Measurements from ENCODE around the genes BLACAT1, MFSD4A and CTSE.

- PRO-cap: no peak
Observed at GRCh38 chr1:205455778-205456732, at the start of gene BLACAT1. BLACAT1 (minus strand) TSS chr1:205456045.

DNA sequence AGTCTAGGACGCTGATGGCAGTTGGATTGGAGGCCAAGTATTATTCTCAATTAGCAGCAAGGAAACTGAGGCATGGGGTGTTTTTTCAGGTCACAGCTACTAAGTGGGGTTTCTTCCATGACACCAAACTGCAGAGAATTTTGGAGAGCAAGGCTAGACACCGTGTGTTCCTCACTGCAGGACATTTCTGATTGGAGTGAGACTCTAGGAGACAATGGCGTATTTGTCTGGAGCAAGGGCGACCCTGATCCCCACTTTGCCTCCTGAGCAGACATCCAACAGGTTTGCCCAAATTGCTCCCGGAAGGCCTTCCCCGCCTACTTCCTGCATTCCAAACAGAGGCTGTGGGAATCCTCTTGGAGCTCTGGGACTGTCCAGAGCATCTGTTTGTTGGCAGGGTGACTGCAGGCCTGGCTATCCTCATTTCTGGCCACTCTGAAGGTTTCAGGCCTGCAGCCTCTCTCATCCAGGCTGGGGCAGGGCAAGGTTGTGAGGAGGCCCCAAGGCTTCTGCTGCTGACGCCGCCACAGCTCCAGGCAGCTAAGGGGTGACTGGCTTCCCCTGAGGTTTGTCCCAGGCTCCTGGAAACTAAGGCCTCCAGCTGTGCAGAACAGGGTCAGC lies 11.2 kb downstream of the CDK18 start:
- PRO-cap: no peak

DNA sequence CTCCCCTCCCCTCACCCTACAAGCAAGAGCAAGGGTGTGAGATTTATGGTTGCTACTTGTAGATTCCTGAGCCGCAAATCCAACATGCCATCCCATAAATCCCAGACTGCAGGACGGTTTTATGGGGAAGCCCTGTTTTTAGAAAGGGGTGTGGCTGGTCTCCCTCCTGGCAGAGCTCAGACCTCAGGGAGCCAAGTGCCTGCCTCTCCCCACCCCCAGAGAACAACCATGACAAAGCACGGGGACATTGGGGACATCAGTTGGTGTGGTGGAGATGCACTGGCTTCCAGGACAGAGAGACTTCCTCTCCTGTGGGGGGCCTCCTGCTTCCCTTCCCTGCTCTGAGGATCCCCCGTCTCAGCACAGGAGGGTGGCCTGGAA lies 15.3 kb downstream of the CDK18 start:
- PRO-cap: no peak

DNA sequence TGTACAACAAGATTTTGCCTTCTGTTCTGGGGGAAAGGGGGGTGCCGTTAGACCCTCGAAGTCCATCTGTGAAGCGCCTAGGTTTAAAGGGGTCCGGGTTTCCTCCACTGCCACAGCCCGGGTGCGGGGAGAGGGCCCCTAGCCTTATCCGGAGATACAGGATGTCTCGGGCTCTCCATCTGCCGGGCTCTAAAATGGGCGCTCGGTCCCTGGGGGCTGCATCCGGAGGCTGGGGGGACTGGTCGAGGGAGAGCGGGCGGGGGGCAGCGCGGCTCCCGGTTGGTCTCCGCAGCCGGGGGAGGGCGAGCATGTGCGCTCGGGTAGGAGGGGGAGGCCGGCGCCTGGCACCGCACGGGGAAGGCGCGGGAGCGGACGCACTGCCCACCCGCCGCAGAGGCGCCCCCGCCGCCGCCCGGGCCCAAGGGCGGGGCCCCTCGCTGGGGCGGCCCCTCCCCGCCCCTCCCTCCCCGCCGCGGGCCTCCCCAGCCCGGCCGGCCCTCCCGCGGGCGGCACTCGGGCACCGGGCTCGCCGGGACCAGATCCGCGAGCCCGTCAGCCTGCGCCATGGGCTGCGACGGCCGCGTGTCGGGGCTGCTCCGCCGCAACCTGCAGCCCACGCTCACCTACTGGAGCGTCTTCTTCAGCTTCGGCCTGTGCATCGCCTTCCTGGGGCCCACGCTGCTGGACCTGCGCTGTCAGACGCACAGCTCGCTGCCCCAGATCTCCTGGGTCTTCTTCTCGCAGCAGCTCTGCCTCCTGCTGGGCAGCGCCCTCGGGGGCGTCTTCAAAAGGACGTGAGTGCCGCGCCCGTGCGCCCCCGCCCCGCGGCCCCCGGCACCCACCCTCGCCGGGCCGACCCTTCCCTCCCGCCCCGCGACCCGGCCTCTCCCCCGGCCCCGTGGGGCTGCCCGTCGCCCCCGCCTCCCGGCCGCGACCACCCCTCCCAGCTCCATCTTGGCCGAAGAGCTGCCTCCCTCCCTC lies at the start of gene MFSD4A:
MFSD4A (plus strand) TSS at position 509 of the 981 bp plus-strand sequence.
- PRO-cap: no peak

GRCh38 chr1:205582789-205583371 lies 14.1 kb downstream of the MFSD4A start:
- PRO-cap: no peak

GRCh38 chr1:205633288-205633930 lies 1.6 kb upstream of the ELK4 start:
- PRO-cap: no peak

GRCh38 chr1:205668223-205668656 lies 12.1 kb downstream of the SLC45A3 start:
- PRO-cap: no peak

- PRO-cap: no peak
Observed at GRCh38 chr1:205713164-205714191, 33.2 kb upstream of the SLC45A3 start.

- PRO-cap: no peak
Observed at GRCh38 chr1:205783763-205784563, 8.7 kb upstream of the RAB29 start.

DNA sequence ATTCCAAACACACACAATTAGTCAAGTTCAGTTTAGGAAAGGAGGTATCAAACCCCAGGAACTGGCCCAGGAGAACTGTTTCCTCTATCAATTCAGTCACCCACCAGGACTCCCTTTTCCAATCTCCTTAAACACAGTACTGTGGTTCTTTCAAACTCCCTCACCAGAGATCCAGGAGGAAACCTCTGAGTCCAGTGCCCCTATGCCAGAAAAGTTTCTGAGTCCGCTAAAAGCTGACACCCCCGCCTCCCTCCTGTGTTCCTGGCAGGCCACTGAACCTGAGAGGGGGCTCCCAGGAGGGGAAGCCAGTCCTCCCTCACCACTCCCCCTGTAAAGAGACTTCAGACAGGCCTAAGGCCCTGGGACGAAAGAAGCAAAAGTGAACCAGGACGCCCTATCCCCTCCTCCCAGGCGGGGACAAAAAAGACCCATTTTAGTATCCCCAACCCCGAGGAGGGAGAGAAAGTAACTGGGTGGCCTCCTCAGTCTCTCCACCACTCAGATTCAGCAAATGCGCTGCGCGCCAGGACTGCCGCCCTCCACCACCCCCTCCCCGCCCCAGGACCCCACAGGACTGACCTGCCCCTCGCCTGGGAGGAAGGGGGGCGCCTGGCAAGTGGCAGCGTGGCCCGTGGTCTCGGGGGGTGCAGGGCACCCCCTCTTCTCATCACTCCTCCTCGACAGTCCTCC lies 624 bp downstream of the SLC41A1 start:
- PRO-cap: no peak

GRCh38 chr1:205934477-205935230 lies 8.6 kb downstream of the SLC26A9 start:
- PRO-cap: no peak

DNA sequence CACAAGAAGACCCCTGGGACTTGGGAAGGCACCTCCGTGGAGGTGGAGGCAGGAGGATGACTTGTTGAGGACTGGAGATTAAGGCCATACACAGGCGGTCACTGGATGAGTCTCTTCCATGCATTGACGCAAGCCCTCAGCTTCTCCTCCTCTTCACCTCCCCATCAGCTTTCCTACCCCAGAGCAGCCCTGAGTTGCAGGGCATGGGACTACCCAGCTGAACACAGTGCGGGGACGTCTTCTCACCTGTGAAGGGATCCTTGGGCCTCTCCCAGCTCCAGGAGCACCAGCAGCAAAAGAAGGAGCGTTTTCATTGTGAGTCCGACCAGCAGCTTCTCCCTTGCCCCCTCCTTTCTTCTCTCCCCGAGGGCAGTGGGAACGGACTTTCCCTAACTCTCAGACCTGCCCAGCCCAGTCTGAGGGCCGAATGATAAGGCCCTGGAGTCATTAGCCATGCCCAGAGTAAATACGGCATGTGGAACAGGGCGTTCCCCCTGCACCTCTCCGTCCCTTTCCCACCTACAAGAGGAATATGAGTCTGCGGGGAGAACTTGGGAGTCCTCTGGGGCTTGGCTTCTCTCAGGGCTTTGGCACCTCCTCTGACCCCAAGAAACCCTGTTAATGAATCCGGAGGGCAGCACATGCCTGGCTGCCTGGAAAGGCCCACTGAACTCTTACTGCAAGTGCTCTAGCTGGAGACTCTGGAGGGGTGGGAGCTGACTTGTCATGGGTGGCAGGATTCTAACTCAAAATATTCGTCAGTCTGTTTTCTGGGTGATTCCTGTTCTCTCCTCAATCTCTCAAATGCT lies at the start of gene CTSE:
CTSE (minus strand) TSS at position 418 of the 809 bp plus-strand sequence.
- PRO-cap: no peak

- PRO-cap: no peak
Observed at GRCh38 chr1:206175593-206175795, 27.1 kb downstream of the FAM72A start.

GRCh38 chr1:206455294-206456432 lies 14.6 kb upstream of the IKBKE start:
- PRO-cap: no peak

- PRO-cap: no peak
Observed at GRCh38 chr1:206464385-206465384, 5.6 kb upstream of the IKBKE start.

GRCh38 chr1:206471554-206471915 lies 1.3 kb downstream of the IKBKE start:
- PRO-cap: no peak

- PRO-cap: no peak
Observed at GRCh38 chr1:206507647-206508351, 468 bp downstream of the RASSF5 start.

DNA sequence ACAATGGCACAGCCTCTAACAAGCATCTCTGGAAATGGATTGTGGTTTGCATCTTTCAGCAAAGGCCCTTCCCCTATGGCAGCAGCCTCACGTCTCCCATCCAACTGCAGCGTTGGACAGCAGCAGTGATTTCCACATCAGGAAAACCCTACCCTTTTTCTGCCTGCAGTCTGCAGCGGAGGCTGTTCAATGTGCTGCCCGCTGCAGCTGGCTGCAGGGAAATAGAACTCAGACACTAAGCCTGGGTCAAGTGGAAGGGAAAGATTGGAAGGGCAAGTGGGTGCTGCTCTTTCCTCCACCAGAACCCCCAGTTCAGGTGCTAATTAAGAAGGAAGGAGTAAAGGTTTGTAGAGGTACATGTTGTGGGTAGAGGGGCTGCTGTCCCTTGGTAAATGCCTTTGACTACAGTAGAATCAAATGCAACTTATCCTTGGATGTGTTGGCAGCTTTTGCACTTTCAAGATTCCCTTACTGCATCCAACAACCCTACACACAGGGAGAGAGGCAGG lies 1.8 kb downstream of the RASSF5 start:
- PRO-cap: no peak

- PRO-cap: no peak
Observed at GRCh38 chr1:206509714-206510267, 2.5 kb downstream of the RASSF5 start.

DNA sequence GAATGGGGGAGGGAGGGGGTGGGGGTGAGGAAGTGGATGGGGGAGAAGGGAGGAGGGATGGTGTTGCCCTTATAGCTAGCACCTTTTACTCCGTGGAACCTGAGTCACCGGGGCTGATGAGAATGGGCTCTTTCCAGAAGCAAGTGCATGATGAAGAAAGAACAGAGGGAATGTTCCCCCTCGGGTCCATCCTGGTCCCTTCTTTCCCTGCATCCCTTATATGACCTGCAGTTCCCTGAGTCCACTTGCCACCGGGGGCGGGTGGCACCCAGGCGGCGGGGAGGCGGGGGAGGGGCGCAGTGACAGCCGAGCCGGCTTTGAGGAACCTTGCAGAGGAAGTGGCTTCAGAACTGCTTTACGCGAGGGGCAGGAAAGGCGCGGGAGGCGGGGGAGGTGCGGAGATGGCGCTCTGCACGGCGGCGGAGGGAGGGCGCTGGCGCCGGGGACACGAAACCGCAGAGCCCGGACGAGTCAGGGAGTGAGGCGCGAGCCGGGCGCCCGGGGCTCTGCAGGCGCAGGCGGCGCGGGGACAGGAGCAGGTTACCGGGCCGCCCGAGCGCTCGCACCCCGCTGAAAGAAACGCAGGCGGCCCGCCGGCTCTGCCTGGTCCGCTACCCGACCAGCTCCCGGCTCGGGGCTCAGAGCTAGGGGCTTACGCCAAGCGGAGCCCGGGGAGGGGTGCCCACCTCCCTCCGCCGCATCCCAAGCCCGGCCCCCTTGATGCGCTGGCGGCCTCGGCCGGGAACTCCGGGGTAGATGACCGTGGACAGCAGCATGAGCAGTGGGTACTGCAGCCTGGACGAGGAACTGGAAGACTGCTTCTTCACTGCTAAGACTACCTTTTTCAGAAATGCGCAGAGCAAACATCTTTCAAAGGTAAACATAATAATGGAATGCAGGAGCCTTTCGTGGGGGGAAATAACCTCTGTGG lies 49.8 kb downstream of the RASSF5 start:
- PRO-cap: unidirectional peak, plus-strand start at position 347 of the sequence; unidirectional peak, plus-strand start at position 458 of the sequence

Data from parotid gland (tissue), 1 donor.